Spleen (tissue), 7 donors: ENCODE data around the genes LMOD2 and SPAM1.

GRCh38 chr7:122284587-122285229, 19.8 kb downstream of the FEZF1 start:
- PRO-cap, 4 experiments = no peak in any of the 4 experiments
- RAMPAGE, long total RNA, 4 experiments = no peak in any of the 4 experiments

GRCh38 chr7:123512969-123513452, 21.4 kb downstream of the IQUB start:
- PRO-cap, 4 experiments = no peak in any of the 4 experiments
- RAMPAGE, long total RNA, 4 experiments = no peak in any of the 4 experiments

DNA sequence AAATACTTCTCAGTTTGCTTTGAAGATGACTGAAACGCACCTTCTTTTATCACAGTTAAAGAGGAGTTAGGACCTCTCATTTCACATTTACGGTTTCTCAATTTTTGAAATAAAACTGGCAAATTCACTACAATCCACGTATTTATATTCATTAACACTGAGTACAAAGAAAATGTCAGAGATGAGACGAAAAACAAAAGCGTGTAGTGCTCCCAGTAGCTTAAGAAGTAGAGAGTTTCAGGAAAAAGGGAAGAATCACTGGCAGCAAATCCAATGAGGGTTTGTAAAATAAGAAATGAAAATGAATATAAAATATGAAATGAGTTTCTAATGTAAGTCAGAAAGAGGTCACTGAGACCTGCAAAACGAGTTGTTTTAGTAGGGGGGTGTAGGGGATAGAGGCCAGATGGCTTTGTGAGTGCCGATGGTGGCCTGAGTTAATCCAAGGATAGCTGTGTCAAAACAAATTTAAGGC, 906 bp upstream of the ASB15 start:
- PRO-cap, 4 experiments = no peak in any of the 4 experiments
- RAMPAGE, long total RNA, 4 experiments = no peak in any of the 4 experiments

GRCh38 chr7:123655445-123656167, at the start of gene LMOD2:
LMOD2 (plus strand) TSS chr7:123655866.
- PRO-cap, 4 experiments = no peak in any of the 4 experiments
- RAMPAGE, long total RNA, 4 experiments = no peak in any of the 4 experiments

DNA sequence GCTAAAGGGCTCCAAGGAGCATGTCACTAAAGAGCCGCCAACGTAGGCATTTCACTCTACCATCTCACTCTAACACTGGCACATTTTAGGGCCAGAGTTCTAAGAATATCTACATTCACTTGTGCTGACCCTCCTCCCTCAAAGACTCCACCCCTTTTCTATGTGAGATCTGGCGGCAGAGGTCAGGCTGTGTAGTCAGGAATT, 18.0 kb downstream of the LMOD2 start:
- PRO-cap, 4 experiments = no peak in any of the 4 experiments
- RAMPAGE, long total RNA, 4 experiments = no peak in any of the 4 experiments

- PRO-cap, 4 experiments = no peak in any of the 4 experiments
- RAMPAGE, long total RNA, 4 experiments = no peak in any of the 4 experiments
Observed at GRCh38 chr7:123695653-123696166, 40.0 kb downstream of the LMOD2 start.

- PRO-cap, 4 experiments = no peak in any of the 4 experiments
- RAMPAGE, long total RNA, 4 experiments = no peak in any of the 4 experiments
Observed at GRCh38 chr7:123924969-123925519, at the start of gene SPAM1. SPAM1 (plus strand) TSS chr7:123925241.

DNA sequence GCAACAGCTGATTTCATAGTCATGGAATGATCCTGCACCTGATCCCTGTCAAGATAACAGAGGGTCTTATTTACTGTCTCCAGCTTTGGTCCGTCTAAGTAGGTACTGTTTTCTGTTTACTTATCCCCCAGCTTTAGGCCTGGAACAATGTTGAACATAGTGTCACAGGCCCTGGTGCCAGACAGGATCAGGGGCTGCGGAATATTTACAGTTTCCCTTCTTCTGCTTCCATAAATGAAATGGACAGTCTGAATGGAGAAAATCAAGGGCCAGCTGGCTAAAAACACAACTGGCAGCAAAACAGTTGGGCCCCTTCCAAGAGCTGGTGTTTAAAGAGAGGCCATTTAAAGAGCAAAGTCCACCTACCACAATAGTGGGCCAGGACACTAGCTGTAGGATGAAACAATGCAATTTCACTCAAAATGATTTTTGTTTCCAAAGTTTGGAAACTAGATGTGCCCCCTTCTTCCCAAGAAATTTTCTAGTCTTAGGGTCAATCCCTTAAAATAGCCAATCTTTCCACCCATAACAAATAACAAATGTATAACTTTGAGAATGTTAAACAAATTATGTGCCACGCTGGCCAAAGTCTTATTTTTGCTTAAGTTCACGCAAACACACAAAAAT, 2.8 kb downstream of the GPR37 start:
- PRO-cap, 4 experiments = no peak in any of the 4 experiments
- RAMPAGE, long total RNA, 4 experiments = no peak in any of the 4 experiments

DNA sequence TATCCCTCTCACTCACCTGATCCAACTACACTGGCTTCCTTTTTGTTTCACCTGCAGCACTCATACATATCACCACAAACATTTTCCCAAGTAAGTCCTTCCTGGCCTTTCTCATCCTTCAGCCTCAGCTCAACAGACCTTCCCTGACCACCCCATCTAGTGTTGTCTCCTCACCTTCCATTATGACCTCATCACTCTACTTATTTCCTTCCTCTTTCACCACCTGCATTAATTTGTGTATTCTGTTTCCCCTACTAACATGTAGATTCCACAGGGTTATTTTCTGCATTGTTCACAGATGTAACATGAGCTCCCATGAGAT, 140.6 kb downstream of the GRM8 start:
- PRO-cap, 4 experiments = no peak in any of the 4 experiments
- RAMPAGE, long total RNA, 4 experiments = no peak in any of the 4 experiments

DNA sequence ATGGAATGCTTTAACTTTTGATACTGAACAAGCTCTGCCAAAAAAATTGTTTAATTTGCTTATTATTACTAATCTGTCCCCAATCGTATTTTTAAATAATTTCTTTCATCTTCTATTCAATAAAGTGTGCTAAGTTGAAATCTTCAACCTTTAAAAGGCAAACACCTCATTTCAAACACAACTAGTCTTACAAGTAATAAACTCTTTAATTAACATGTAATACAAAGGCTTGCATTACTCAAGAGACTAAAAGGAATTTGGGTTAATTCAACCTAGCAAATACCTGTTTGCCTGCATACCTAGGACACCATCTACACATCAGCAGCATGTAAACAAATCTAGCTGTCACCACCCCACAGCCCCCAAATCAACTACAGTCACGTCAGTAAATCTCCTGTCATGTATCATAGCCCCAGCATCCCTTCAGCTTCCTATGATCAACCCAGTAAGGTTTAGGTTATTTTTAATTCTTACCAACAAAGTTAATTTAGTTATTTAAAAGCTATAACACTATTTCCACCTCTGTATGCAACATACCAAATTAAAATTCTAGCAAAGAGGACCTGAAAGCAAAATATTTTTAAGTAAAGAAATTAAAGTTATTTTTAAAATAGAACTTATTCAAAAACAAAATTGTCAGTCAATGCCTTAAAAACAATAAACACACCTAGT, 33.5 kb downstream of the ZNF800 start:
- PRO-cap, 4 experiments = no peak in any of the 4 experiments
- RAMPAGE, long total RNA, 4 experiments = no peak in any of the 4 experiments

DNA sequence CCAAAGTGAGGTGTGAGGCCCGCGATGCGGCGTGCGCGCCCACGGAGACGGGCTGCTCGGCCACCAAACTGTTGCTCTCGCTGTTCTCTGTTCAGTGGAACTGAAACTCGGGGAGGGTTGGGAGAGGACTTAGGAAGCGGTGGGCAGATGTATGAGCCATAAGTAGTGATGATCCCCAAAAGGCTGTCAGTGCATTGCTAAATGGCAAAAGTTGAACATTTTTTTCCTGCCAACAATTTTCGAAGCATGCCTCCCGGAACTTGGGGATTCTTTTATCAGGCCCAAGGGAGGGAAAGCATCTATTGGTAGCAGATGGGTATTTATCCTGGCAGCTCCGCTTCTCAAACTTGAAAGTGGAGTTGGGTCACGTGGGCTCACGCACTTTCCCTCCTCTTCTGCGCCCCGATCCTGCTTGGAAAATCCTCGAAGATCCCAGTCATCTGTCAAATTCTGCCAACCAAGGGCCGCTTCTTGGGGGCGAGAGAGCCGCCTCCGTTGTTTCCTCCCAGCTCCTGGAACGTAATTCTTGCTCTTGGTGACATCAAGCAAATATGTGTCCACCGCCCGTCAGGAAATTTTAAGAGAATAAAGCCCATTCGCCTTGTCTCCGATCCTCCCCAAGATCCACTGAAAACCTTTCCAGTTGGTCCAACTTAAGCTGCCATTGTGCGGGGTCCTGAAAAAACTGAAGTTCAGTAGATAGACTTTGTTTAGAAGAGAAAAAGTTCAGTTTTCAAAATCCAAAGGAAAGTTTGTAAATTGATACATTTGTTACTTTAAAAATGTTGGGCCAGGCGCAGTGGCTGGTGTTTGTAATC, 673 bp upstream of the ZNF800 start:
- PRO-cap, 4 experiments = peak in 4 of 4 experiments; most common plus-strand start position 109 of the sequence (in 2); most common minus-strand start position 96 of the sequence (in 3)
- RAMPAGE, long total RNA, 4 experiments = no peak in any of the 4 experiments

DNA sequence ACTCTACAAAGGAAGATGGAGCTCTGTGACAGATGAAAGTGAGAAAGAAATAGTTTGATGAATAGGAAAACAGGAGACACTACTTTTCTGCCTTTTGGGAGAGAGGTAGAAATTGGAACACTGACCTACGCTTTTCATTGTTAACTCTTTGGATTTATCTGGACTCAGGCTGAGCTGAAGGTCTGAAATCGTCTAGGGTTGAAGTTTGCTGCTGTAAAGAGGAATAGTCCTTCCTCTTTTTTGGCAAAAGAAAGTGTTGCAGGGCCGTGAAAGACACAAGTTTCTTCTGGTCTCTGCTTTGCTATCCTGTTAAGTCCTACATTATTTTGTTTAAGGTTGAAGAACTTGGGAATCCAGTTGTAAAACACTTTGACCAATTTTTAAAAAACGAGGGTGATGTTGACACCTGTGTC, 3.0 kb downstream of the SND1 start:
- PRO-cap, 4 experiments = peak in 2 of 4 experiments; most common plus-strand start position 246 of the sequence (in 2)
- RAMPAGE, long total RNA, 4 experiments = no peak in any of the 4 experiments

GRCh38 chr7:127686536-127686955, 34.6 kb downstream of the SND1 start:
- PRO-cap, 4 experiments = no peak in any of the 4 experiments
- RAMPAGE, long total RNA, 4 experiments = no peak in any of the 4 experiments

- PRO-cap, 4 experiments = peak in 1 of 4 experiments; most common plus-strand start chr7:127884559 (in 1); most common minus-strand start chr7:127884385 (in 1)
- RAMPAGE, long total RNA, 4 experiments = no peak in any of the 4 experiments
Observed at GRCh38 chr7:127884267-127884938, 146.8 kb downstream of the LRRC4 start.

DNA sequence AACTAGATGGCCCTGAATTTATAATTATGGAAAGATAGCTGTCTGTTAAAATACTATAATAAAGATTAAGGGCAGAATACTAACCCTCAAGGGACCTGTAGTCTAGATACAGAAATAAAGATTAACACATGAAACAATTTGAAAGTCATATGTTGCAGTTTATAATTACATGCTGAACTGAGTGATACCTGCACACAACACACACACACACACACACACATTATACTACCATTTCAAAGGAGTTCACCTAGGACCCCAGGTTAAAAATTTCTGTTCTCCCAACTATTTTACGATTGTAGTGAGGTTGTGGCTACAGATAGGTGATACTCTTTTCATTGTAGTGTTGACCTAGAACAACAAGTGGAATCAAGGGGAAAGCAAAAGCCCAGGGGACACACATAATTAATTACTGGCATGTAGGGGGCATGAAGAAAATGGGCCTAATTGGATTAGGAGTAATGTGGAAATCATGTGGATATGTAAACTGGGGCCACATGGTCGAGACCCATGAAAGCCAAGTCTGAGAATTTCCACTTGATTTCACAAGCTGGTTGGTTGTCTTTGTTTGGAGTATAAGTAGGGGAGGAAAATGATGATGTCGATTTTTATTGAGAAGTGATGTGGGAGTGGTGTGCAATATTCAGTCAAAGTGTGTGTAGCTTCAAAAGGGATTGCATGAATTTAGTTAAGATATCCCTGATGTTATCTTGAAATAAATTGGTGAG, 132.0 kb downstream of the LRRC4 start:
- PRO-cap, 4 experiments = no peak in any of the 4 experiments
- RAMPAGE, long total RNA, 4 experiments = no peak in any of the 4 experiments

DNA sequence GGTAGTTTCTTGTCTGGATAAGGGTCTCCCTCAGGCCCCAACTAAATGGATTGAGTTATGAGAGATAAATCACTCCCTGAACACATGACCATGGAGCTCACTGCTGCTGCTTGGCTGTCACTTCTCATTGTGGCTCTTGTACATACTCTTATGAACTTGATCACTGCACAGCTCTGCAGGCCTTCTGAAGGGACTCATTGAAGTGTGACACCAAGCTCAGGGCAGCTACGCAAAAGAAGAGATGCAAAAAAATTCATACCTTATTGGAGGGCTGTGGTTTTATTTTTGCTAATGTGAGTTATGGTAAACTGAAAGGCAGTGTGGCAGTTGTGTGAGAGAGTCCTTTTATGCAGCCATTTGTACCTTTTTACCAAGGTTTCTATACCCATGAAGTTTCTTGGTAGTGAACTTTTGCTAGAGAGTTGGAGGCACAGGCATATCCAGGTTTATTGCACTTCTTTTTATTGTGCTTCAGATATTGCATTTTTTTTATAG, 100.8 kb downstream of the LRRC4 start:
- PRO-cap, 4 experiments = peak in 2 of 4 experiments; most common plus-strand start position 127 of the sequence (in 1); most common minus-strand start position 129 of the sequence (in 2)
- RAMPAGE, long total RNA, 4 experiments = no peak in any of the 4 experiments

DNA sequence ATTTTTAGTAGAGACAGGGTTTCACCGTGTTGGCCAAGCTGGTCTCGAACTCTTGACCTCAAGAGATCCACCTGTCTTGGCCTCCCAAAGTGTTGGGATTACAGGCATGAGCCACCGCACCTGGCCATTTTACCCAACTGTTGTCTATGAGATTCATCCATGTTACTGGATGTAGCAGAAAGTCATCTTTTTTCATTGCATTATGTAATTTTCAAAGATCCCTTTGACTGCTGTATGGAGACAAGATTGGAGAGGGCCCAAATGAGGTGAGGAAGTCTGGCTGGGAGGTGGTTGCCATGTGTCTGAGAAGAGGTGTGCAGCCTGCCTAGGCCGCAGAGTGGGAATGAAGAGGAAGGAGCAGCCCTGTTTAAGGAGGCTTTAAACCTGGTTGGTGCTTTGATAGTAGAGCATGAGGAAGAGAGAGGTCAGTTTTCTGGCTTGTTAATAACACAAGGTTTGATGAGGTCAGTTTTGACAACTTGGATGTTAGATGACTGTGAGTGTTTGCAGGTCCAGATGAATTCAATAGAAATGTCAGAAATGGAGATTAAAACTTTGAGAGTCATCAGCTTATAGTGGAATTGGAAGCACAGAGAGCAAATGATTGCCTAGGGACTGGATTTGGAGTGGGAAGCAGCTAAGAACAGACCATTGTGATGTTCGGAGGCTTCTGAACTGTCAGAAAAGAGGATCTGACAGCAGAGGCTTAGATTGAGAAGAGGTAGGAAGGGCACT, 58.3 kb downstream of the LRRC4 start:
- PRO-cap, 4 experiments = no peak in any of the 4 experiments
- RAMPAGE, long total RNA, 4 experiments = start-site peak on the plus strand in 1 of 4 experiments, centred at position 496 of the sequence, 8 reads per replicate

DNA sequence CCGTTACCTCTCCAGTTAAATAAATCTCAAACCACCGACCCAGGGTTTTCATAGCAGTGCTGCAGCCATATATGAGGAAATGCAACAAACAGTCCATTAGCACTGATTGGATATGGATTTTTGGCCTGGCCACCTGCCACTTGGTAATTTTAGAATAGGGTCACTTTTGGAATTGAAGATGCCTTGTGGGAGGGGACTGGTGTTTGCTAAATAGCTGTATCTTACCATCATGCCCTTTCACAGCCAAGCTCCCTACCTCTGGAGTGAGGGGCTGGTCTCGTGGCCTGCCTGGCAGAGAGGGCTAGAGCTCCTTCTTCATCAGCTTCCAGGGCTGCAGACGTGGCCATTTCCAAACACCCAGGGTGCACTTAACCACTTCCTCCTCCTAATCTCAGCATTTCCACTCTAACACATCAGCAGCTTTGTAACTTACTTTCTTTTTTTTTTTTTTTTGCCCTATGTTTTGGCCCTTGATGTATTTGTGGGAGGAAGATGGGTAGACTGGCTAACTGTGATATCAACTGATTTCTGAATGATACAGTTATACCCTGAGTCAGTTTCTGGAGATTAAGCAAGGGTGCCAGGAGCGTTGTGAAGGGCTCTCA, 27.5 kb downstream of the LRRC4 start:
- PRO-cap, 4 experiments = no peak in any of the 4 experiments
- RAMPAGE, long total RNA, 4 experiments = no peak in any of the 4 experiments

GRCh38 chr7:128031788-128031992, 453 bp upstream of the LRRC4 start:
- PRO-cap, 4 experiments = no peak in any of the 4 experiments
- RAMPAGE, long total RNA, 4 experiments = no peak in any of the 4 experiments

DNA sequence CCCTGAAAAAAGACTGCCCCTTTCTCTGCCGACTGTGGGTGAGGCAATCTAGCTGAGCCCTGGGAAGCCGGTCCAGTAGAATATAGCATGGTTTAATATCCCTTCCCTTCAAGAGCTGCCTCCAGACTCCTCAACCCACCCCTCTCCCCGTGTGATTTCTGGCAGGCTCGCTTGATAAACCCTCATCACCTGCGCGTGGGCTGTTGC, 1.9 kb upstream of the LRRC4 start:
- PRO-cap, 4 experiments = no peak in any of the 4 experiments
- RAMPAGE, long total RNA, 4 experiments = no peak in any of the 4 experiments